GM19240 (cell line): Measurements from ENCODE around the gene MPP7.

GRCh38 chr10:28238346-28238911, 64.4 kb downstream of the MPP7 start:
- RRBS, result no CpG with 5 or more reads among the region's 7 CpGs

DNA sequence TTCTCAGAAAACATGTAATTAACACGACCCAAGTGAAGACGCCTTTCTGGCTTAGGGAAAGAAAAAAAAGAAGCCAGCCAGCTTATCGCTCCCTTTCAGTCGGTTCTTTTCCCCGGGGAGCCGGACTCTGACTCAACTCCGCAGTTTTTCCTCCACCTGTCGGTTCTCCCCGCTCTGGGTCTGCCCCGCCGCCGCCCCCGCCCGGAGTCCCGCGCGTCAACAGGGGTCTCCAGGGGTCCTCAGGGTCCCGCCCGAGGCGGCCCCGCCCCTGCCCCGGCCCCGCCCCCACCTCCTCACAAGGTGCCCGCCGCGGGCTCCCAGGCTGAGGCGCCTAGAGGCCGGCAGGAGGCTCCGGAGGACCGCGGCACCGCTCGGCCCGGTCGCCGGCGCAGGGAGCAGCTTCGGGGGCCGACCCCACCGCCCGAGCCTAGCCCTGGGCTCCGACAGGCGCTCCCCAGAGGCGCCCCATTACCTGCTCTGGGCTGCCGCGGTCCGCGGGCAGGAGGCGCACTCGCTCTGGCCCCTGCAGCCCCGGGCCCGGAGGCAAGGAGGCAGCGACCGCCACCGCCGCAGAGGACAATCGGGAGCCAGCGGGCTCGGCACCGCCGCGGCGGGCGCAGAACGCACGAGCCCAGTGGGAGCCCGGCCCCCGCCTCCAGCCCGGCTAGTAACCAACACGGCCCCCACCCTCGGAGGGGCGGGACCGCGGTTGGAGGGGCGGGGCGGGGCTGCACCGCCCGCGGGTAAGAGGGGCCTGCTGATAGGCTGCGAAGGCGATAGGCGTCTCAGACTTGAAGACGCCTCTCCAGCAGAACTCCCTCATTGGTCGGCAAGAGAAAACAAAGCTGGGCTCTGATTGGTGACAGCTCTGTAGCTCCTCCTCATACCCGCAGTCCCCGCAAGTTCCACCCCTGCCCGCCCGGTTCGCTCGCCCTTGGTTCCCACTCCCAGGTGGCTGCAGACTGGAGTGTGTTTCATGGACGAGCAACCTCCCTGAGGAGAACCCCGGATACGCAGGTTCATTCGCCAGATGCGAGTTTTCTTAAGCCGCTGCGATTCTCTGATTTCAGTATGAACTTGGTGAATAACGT, at the start of gene MPP7:
Gene MPP7 (minus strand): TSS at position 676 of the 1,091 bp plus-strand sequence.
- RRBS, result 2% methylated on average over 32 of the region's 98 CpGs

DNA sequence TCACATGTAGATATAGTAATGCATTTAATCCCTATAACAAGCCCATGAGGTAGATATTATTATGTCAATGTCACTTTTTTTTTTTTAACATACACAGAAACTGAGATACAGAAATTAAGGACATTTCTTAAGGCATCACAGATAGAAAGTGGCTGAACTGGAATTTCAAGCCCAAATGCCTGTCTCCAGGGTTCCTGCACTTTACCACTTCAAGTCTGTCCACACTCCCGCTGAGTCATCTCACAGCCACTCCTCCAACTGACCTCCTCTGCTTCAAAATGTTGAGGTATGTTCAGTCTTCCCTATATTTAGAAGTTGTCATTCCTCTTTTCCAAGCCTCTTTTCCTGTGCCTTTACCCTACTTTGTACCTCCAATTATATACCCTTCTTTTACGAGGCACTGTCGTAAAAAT, 72.8 kb upstream of the MPP7 start:
- RRBS, result no CpG with 5 or more reads among the region's 3 CpGs

GRCh38 chr10:28432229-28432465, 100.8 kb upstream of the WAC start:
- RRBS, result no CpG with 5 or more reads among the region's 6 CpGs

DNA sequence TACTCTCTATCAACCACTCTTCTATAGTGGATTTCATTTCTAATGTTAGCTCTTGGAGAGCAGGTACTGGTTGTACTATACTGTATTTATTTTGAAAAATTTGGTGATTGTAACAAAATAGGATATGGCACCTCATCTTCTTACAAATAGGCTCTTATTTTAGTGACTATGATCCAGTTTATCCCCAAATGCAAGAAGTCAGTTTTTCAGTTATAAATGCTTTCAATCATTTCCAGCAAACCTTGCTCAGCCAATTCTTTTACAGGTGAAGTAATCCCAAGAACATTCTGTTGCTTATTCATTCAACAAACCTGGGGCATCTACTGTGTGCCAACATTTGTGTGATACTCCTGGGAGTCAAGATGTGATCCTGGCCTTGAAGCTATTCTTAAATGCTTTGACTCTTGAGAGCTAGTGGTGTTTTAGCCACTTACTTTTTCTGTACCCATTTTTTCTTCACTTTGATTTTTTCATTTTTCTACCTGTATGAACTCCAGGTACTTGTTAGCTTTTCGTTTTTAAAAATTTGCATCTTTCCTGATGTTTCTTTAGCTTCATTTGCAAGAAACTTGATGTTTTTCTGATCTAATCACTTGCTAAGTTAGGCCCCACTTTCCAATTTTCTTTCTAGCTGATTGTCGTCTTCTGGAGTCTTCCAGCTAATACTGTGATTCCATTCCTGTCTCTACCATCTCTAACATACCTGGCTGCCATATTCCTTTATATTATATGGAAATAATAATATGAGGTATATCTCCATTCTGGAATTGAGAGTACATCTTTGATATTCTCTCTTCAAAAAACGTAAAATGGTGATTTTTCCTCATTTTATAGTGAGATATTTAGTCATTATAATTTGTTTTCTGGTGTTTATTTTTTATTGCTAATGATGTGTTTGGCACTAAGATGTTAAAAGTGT, 4.7 kb downstream of the WAC start:
- RRBS, result no CpG with 5 or more reads among the region's 3 CpGs

DNA sequence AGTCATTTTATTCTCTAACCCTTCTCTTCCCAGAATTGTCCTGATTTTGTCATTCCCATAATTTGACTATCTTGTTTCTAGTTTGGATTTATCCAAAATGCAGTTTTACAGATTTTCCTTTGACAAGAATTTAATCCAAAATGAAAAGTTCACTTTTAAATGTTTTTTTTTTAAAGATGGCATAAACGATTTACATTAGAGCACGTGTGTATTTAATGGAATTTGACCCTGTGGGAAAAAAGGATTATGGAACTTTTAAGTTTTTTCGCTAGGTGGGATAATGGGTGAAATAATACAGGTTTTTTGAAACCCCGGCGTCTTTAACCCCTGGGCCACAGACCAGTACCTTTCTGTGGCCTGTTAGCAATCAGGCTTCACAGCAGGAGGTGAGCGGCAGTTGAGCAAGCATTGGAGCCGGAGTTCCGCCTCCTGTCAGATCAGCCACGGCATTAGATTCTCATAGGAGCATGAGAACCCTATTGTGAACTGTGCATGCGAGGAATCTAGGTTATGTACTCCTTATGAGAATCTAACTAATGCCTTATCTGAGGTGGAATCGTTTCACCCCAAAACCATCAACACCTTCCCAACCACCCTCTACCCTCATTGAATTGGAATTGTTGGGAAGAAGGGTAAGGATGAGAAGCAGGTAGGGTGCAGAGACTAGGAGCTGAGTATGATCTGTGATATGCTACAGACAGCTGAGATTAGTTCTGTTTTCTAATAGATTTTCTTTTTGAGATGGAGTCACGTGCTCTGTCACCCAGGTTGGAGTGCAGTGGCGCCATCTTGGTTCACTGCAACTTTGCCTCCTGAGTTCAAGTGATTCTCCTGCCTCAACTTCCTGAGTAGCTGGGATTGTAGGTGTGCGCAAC, 28.7 kb downstream of the WAC start:
- RRBS, result 98% methylated on average over 4 of the region's 14 CpGs

DNA sequence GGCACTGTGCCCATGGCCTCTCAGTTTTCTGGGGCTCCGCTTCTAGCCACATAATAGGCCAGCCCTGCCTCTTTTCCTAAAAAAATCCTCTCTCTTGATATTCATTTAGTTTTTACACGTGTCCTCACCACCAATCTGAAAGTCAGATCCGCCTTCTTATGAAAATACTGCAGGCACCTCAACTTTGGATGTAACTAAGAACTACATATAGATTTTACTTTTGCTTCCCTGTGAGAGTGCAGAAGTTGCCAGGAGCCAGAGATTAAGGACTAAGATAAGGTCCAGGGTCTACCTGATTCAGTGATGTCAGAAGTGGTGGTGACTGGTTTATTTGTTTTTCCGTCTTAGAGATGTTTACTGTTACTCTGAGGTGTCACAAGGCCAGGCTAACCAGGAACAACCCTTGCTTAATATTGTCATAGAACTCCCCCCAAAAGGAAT, 7.8 kb downstream of the BAMBI start:
- RRBS, result no CpG with 5 or more reads among the region's 4 CpGs

GRCh38 chr10:29106103-29106689, 182.7 kb upstream of the LYZL1 start:
- RRBS, result no CpG with 5 or more reads among the region's 6 CpGs

- RRBS, result no CpG with 5 or more reads among the region's 8 CpGs
Observed at GRCh38 chr10:29427129-29427829, 138.4 kb downstream of the LYZL1 start.

- RRBS, result no CpG with 5 or more reads among the region's 5 CpGs
Observed at GRCh38 chr10:29443932-29444561, 155.2 kb downstream of the LYZL1 start.

GRCh38 chr10:29480440-29480894, 154.3 kb downstream of the SVIL start:
- RRBS, result no CpG with 5 or more reads among the region's 16 CpGs

DNA sequence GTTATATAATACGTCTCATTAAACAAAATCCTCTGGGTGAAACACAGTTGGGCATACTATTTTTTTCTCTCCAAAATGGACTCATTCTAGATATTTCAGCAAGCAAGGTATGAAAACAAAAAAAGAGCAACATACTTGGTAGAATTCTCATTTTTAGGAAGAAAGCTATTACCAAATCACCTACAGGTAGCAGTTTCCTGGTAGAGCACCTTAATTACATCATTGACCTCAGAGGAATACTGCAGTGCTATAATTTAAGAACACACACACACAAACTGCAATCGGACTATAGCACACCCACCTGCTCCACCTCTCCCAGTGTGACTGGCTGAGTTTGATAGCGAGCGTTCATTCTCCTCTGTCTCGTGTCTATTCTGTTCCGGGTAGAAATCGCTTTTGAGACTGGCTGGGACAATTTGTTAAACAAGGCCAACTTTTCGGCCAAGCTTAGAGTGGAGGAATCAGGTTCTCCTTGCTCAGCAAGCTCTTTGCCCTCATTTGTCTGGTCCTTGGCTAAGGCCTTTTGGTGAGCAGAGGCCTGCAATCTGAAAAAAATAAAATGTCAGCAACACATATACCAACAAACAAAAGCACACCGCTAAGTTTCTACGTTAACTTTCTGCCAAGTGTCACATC, 110.5 kb downstream of the SVIL start:
- RRBS, result no CpG with 5 or more reads among the region's 10 CpGs

DNA sequence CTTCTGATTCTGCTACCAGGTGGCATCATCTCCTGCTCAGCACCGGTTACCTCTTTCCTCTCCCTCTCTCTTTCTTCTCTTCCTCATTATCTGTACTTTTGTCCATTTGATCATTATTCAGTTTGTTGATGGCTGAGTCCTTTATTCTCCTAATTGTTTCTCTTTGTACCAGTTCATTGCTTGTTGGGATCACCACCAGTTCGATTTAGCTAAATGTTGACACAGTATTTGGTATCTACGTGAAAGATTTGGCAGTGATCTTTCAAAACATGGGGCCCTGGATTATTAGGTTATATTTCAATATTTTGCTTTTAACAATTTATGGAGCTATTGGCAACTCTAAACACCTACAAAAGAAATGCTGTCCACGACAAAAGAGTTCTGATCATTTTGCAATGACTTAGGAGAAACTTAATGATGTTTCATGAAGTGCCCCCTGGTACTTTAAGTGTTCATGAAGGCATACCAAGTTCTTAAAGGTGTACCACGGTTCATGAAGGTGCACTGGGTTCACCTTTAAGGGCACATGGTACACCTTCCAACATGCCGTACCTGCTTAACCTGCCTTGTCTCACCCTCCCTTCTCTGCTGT, 32.9 kb downstream of the SVIL start:
- RRBS, result no CpG with 5 or more reads among the region's 6 CpGs

- RRBS, result no CpG with 5 or more reads among the region's 8 CpGs
Observed at GRCh38 chr10:29618494-29618981, 16.2 kb downstream of the SVIL start.

- RRBS, result no CpG with 5 or more reads among the region's 5 CpGs
Observed at GRCh38 chr10:29692147-29692610, 57.4 kb upstream of the SVIL start.

DNA sequence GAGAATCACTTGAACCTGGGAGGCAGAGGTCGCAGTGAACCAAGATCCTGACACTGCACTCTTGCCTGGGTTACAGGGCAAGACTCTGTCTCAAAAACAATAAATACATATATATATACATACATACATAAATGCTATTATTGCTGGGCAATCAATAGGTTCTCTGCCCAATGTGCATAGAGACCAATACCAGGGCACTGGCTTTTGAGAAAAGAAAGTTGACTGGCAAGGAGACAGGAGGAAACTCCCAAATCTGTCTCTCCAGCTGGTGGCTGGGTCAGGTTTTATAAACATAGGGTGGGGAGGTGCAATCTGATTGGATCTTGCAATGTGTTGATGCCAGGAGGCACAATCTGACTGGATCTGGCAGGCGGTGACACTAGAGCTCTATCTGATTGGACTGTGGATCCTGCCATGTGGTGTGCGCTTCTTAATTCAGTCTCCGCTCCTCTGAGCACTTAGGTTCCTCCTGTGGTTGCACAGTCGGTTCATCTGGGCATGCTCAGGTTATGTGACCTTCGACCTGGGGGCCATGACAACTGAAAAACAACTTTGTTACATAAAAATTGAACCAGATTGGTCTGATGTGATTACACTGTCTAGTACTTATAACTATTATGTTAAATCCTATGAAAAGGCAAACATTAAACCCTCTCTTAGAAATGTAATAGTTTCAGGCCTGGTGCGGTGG, 127.0 kb upstream of the SVIL start:
- RRBS, result no CpG with 5 or more reads among the region's 7 CpGs

- RRBS, result no CpG with 5 or more reads among the region's 5 CpGs
Observed at GRCh38 chr10:29804058-29804807, 169.5 kb upstream of the SVIL start.

- RRBS, result no CpG with 5 or more reads among the region's 1 CpG
Observed at GRCh38 chr10:29805478-29805740, 170.6 kb upstream of the SVIL start.

DNA sequence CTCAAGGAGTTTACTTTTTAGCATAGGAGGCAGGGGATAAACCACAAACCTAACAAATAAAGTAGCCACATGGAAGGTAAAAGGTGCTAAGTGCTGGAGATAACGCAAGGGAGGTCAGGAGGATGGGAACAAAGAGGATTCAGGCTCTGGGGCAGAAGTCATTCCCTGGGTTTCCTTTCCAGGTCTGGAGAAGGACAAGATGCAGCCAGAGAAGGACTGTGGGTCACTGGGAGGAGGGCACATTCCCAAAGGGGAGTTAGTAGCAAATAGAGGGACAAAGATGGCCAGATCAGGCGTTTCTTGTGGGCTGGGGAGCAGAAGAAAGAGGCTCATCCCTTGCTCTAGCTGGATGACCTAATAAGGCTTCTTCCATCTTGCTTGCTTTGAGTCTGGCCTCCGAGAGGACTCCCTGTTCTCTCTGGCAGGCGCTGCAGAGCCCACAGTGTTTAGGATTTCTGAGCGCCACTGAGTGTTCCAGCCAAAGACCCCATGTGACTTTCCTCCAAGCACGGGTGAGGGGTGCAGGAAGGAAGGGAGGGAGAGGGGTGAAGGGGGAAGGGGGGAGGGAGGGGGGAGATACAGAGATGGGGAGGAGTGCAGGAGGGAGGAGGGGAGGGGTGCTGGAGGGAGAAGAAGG, 203.7 kb upstream of the SVIL start:
- RRBS, result no CpG with 5 or more reads among the region's 6 CpGs

GRCh38 chr10:29841860-29842892, 207.4 kb upstream of the SVIL start:
- RRBS, result no CpG with 5 or more reads among the region's 13 CpGs